ENCODE results near the genes LUZP4 and AGTR2.

DNA sequence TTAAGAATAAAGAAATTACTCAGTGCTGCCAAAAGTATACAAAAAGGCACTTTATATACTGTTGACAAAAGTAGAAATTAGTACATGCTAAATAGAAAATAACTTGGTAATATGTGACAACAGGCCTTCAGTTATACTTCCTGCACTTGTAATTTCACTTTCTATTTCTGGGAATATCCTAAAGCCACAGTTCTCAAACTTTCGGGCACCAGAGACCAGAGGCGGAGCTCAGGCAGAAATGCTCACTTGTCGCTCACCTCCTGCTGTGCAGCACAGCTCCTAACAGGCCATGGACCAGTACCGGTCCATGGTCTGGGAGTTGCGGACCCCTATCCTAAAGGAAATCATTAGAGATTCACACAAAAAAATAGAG lies 25.8 kb downstream of the ACSL4 start:
- PRO-cap: no peak

- PRO-cap: no peak
Measured at GRCh38 chrX:109844491-109844881, 111.4 kb upstream of the ACSL4 start.

DNA sequence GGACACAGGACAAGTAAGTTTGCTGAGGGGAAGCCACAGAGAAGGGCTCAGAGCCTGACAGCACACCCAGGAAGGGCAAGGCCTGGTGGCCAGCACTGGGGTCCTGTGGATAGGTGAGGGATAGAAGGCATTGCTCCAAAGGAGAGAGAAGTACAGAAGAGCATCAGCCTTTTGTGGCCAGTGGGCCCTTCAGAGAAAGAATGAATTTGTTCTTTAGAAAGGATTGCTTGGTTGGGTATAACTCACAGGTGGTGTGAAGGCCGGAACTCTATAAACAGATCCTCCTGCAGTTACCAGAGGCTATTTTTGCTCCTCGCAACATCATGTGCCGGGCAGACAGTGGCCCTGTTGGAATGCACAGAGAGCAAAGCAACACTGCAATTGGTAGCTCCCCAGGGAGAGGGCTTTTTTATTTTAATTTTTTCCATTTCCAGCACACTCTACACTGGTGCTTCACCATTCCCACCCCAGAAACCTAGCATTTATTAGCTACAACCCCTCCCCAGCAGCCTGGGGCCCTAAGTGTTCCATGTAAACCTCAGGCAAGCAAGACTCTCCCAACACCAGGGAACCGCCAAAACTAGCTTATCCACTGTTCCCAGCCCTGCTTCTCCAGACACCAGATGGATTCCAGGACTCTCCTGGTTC lies 75.3 kb upstream of the TMEM164 start:
- PRO-cap: no peak

- PRO-cap: no peak
Measured at GRCh38 chrX:110003702-110003892, 683 bp downstream of the TMEM164 start.

- PRO-cap: no peak
Measured at GRCh38 chrX:110138136-110138647, 135.3 kb downstream of the TMEM164 start.

- PRO-cap: no peak
Measured at GRCh38 chrX:110156623-110157431, 153.9 kb downstream of the TMEM164 start.

DNA sequence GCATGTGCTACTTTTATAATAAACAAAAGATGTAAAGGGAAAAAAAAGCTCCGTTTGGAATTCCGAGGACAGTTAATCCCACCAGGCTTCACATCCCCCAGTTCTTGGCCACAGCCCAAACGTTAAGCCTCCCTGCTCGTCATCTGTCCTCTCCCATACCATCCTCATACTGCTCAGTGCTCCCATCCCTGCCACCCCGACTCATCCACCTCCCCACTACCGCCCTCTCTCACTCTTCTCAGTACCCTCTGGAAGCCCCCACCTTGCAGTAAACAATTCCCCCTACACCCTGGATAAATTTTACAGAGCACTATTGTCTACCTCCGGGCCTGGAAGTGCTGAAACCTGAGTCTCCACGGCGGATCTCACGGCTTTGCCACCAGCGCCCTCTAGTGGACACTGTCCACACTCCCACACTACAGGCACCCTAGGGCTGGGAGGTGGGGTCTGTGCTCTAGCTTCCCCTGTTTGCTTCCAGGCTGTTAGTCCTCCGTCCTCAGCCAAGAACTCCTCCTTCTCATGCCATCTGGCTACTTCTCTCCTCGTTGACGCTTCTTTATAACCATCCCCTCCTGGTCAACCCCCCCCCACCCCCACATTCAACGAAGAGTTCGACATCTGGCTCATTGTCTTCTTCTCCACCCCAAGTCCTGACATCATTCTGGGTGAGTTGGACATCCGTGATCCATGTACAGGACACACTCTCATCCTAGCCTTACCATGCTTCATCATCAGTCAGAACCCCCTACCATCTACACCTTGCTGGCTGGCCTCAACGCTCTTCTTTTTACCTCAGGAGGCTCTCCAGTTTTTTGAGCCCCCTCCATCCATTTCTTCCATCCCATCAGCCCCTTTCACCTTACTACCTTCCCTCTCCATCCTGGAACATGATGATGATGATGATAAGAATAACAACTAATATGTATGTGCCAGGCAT lies 54.6 kb downstream of the RTL9 start:
- PRO-cap: no peak

DNA sequence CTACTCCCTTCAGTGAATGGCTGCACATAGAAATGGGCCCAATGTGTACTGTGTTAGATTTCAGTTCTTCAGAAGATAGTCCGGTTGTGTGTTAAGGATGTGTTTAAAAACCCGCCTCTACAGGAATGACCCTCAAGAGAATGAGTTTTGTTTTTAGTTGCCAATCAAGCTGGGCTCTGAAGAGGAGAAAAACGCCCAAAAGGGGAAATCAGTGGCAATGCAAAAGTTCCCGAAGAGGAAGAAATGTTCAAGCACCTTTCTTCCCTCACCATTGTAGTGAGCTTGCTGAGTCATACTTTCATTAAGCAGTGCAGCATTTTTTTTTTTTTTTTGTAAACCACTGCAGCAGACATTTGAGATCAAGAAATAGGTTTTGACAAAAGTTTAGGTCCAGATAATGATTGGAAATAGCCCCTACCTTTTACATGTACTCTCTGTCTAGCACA lies 7.1 kb upstream of the TRPC5OS start:
- PRO-cap: no peak

GRCh38 chrX:112445006-112445347 lies 234.8 kb downstream of the LHFPL1 start:
- PRO-cap: no peak

DNA sequence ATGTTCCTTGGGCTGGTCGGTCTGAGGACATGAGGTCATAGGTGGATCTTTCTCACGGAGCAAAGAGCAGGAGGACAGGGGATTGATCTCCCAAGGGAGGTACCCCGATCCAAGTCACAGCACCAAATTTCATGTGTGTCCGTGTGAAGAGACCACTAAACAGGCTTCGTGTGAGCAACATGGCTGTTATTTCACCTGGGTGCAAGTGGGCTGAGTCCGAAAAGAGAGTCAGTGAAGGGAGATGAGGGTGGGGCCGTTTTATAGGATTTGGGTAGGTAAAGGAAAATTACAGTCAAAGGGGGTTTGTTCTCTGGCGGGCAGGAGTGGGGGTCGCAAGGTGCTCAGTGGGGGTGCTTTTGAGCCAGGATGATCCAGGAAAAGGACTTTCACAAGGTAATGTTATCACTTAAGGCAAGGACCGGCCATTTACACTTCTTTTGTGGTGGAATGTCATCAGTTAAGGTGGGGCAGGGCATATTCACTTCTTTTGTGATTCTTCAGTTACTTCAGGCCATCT lies 22.8 kb downstream of the HTR2C start:
- PRO-cap: no peak

- PRO-cap: no peak
Measured at GRCh38 chrX:115289422-115290027, at the start of gene LUZP4. LUZP4 (plus strand) TSS chrX:115289715.

DNA sequence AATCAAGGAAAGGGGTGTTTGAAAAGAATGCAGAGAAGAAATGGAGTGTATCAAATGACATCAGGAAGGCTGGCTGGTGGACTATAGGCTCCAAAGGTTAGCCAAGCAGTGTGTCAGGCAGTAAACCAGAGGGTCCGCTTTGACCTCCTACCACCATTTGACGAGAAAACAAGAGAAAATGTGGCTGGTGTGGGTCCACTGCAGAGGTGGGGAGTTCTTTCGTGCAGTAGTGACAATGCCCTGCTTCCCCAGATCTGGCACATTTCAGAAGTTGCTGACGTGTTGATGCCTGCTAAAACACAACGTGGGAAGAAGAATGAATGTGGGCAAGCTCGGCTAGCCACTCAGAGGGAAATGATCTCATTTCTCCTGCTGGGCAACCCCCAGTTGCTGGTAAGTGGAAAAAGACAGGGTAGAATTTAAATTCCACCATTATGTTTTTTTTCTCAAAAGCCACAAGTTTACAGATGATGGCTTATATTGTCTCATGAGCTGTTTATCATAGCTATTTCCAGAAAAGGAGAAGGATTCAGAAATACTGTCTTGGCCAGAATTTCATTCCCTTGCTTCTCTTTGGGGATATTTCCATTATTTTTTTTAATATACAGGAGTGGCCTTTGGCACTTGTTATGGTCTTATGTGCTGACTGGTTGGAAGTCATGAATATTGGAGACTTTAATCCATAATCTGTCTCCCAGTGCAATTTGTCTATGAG lies 78.0 kb downstream of the LUZP4 start:
- PRO-cap: no peak

- PRO-cap: no peak
Measured at GRCh38 chrX:115665108-115665579, 104.2 kb downstream of the PLS3 start.

GRCh38 chrX:115725427-115726064 lies 164.6 kb downstream of the PLS3 start:
- PRO-cap: no peak

DNA sequence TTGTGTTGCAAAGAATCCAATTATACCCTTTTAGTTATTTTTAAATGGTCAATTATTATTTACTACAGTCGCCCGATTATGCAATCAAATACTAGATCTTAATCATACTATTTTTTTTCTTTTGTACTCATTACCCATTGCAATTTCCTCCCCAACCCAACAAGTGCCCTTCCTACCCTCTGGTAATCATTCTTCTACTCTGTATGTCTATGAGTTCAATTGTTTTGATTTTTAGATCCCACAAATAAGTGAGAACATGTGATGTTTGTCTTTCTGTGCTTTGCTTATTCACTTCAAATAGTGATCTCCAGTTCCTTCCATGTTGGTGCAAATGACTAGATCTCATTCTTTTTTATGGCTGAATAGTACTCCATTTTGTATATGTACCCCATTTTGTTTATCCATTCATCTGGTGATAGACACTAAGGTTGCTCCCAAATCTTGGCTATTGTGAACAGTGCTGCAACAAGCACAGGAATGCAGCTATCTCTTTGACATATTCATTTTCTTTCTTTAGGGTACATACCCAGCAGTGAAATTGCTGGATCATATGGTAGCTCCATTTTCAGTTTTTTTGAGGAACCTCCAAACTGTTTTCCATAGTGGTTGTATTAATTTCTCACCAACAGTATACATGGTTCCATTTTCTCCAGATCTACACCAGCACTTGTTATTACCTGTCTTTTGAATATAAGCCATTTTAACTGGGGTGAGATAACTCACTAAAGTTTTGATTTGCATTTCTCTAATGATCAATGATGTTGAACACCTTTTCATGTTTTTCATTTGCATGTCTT lies 241.3 kb upstream of the AGTR2 start:
- PRO-cap: no peak

- PRO-cap: no peak
Measured at GRCh38 chrX:116170441-116171063, at the start of gene AGTR2. AGTR2 (plus strand) TSS chrX:116170744.

DNA sequence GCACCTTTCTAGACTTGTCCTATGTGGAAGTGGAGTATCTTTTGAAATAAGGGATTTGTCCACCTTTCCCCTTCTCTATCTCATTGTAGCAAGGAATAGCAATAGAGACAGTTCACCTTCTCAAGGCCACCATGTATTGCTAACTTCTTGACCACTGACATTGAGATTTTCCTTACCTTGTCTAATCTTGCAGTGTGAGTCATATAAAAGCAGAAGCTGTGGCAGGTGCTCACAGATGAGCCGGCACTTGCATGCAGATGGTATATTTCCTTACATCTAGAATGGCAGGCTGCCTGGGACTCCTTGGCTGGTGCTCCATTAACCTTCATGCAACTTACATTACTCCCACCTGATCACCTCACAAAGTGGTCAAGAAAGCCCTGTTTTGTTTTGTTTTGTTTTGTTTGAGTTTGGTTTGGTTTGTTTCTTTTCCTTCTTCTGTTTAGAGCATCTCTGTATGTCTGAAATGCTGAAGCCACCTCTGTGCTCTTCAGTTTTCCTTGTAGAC lies 68.4 kb downstream of the AGTR2 start:
- PRO-cap: no peak

GRCh38 chrX:118536437-118537137 lies 41.0 kb downstream of the DOCK11 start:
- PRO-cap: no peak

GRCh38 chrX:118839274-118839804 lies 15.7 kb downstream of the ZCCHC12 start:
- PRO-cap: bidirectional peak, plus-strand start at chrX:118839562, minus-strand start at chrX:118839481

GRCh38 chrX:118978269-118978837 lies 3.9 kb downstream of the LONRF3 start:
- PRO-cap: no peak

Measured in right cardiac atrium (tissue), 1 donor.